SK-N-SH (cell line): ENCODE data around the gene F2R.

GRCh38 chr5:73299198-73299580, 126.2 kb downstream of the TMEM174 start:
- RRBS, result 8% methylated on average over 9 of the region's 27 CpGs
CAGE:
- cytosol, long polyA plus RNA, result no peak
- long polyA plus RNA, result no peak
- nucleus, long polyA plus RNA, result no peak

- RRBS, result no CpG with 5 or more reads among the region's 4 CpGs
CAGE:
- cytosol, long polyA plus RNA, result no peak
- long polyA plus RNA, result no peak
- nucleus, long polyA plus RNA, result no peak
Measured at GRCh38 chr5:73657914-73658684, 32.1 kb downstream of the ARHGEF28 start.

GRCh38 chr5:73713785-73714568, 88.0 kb downstream of the ARHGEF28 start:
- RRBS, result no CpG with 5 or more reads among the region's 7 CpGs
CAGE:
- cytosol, long polyA plus RNA, result no peak
- long polyA plus RNA, result no peak
- nucleus, long polyA plus RNA, result no peak

GRCh38 chr5:73749666-73750649, 124.0 kb downstream of the ARHGEF28 start:
- RRBS, result no CpG with 5 or more reads among the region's 11 CpGs
CAGE:
- cytosol, long polyA plus RNA, result no peak
- long polyA plus RNA, result no peak
- nucleus, long polyA plus RNA, result no peak

GRCh38 chr5:74192790-74193242, 447.7 kb downstream of the ENC1 start:
- RRBS, result no CpG with 5 or more reads among the region's 8 CpGs
CAGE:
- cytosol, long polyA plus RNA, result no peak
- long polyA plus RNA, result no peak
- nucleus, long polyA plus RNA, result no peak

DNA sequence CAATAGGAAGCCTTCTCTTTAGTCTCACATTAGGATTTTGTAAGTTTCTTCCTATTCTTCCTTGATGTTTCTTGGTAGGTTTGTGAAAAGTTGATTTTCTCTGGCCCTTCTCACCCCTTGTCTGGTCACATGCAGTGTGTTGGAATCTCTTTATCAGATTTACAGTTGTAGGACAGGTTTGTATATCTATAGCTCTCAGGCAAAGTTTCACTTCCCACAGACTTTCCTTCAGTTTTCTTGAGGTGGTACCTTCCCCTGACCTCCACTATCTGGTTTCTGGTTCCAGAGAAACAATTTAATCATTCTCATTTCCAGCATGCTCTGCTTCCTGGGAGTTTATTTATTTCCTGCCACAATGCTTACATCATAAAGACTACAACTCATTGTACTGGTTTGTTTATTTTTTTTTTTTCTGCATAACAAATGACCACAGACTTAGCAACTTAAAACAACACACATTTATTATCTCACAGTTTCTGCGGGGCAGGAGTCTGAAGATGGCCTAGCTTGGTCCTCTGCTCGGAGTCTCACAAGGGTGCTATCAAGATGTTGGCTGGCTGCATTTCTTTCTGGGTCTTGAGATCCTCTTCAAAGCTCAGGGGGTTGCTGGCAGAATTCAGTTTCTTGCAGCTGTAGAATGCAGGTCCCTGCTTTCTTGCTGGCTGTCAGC, 247.8 kb downstream of the ENC1 start:
- RRBS, result no CpG with 5 or more reads among the region's 2 CpGs
CAGE:
- cytosol, long polyA plus RNA, result no peak
- long polyA plus RNA, result no peak
- nucleus, long polyA plus RNA, result no peak

DNA sequence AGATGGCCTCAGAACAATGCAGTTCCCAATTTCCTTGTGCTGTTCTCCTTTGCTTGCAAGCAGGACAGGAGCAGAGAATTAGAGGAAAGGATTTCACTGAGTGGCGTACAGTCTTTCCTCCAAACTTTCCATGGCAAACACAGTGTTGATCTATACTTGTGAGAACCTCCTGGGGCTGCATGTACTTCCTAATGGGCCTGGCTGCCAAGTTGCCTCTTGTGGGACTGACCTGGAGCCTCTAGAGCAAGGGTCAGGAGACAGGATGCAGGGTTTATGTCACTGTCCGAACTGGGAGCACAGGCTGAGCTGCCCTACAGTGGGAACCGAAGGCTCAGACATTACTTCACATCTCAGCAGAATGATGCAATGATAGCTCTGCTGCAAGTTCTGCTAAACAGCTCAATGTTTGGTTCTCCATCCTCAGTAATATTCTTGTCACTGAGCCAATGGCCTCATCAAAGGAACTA, 102.3 kb downstream of the ENC1 start:
- RRBS, result no CpG with 5 or more reads among the region's 3 CpGs
CAGE:
- cytosol, long polyA plus RNA, result no peak
- long polyA plus RNA, result no peak
- nucleus, long polyA plus RNA, result no peak

- RRBS, result no CpG with 5 or more reads among the region's 7 CpGs
CAGE:
- cytosol, long polyA plus RNA, result no peak
- long polyA plus RNA, result no peak
- nucleus, long polyA plus RNA, result no peak
Measured at GRCh38 chr5:74576798-74577501, 63.6 kb downstream of the ENC1 start.

DNA sequence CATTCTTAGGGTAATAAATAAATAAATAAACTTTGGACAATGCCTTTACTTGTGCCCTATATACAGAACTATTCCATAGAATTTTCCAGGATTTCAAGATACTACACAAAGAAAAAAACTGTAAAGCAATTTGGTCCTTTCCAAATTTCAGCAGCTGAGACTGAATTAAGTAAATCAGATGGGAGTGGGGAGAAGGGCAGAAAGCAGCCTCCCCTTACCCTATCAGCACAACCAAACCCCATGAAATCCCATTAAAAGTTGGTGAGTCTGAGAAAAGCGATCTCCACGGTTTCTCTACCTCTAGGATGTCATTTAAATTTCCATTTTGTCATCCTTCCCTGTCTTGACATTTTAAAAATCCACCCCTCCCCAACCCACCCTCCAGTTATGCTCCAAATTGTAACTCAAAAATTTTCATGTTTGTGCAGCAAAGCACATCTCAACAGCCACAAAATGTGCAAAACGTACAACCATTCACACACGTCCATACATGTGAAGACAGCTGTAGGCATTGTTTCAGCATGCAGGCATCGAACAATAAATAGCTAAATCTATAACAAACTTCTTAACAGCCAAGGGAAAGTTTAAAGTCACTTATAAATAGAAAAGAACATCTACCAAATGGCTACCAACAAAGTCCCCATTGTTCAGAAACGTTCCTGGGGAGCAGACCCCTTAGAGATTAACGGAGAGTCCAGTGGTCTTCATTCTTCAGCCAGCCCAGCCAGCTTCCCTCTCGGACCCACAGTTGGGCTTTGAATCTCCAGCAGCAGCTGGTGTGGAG, 11.5 kb downstream of the ENC1 start:
- RRBS, result no CpG with 5 or more reads among the region's 8 CpGs
CAGE:
- cytosol, long polyA plus RNA, result no peak
- long polyA plus RNA, result no peak
- nucleus, long polyA plus RNA, result no peak

GRCh38 chr5:74636210-74637051, 4.1 kb downstream of the ENC1 start:
- RRBS, result no CpG with 5 or more reads among the region's 15 CpGs
CAGE:
- cytosol, long polyA plus RNA, result no peak
- long polyA plus RNA, result no peak
- nucleus, long polyA plus RNA, result start-site peak on the minus strand at chr5:74636698-74636901, 74 and 65 reads in 2 replicates

- RRBS, result no CpG with 5 or more reads among the region's 33 CpGs
CAGE:
- cytosol, long polyA plus RNA, result no peak
- long polyA plus RNA, result no peak
- nucleus, long polyA plus RNA, result no peak
Measured at GRCh38 chr5:74641750-74642858, 1.6 kb upstream of the ENC1 start.

DNA sequence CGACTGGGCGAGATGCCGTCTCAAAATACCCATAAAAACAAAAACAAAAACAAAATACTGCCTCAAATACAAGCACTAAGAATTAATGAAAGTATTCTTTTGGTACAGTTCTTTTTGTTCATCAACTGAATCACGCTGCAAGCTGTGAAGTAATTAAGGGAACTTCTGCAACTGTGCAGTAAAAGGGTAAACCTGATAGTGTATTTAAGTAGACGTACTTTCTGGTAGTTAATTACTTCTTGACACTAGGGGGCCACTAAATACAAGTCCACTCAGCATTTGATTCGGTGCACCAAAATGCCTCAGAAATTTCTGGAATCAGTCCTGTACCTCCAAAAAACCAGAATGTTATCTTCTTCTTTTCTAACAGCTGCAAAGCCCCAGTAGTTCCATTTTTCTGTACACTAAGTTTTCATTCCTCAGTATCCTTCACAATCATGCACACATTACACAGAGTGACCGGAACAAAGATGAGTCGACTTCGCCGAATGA, 589 bp downstream of the GFM2 start:
- RRBS, result 2% methylated on average over 4 of the region's 10 CpGs
CAGE:
- cytosol, long polyA plus RNA, result no peak
- long polyA plus RNA, result no peak
- nucleus, long polyA plus RNA, result no peak

DNA sequence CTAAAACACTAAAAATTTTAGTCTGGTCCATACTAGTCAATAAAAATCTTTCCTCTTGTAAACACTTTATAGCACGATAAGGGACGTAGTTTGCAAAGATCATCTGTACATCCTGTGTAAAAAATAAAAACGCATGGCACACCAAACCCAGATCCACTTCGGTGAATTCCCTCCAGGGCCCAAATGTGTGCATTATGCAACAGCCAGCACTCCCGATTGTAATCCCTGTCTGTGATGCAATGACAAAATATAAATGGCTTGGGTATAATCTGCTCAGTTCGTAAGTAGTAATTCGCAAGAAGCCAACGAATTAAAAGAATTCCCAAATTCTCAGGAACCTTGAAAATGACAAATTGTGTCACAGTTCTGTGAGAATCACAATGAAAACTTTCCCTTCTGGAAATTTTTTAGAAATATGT, 1.3 kb downstream of the FAM169A start:
- RRBS, result no CpG with 5 or more reads among the region's 8 CpGs
CAGE:
- cytosol, long polyA plus RNA, result no peak
- long polyA plus RNA, result no peak
- nucleus, long polyA plus RNA, result no peak

DNA sequence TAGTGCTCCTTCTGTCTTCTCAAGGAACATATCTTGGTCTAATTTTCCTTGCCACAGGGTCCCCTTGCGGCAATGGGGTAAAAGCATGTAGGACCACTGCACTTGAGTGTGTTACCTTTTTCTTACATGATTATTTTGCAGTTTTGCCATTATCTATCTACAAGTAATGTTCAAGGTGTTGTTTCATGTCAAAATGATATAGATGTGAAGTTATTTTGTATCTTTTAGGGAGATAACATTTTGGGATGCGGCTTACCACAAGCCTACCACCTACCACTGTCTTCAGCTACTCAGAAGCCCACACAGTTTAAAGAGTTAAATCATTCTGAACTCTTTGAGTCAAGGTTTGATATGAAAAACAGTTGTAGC, 19.9 kb downstream of the CERT1 start:
- RRBS, result no CpG with 5 or more reads among the region's 2 CpGs
CAGE:
- cytosol, long polyA plus RNA, result no peak
- long polyA plus RNA, result no peak
- nucleus, long polyA plus RNA, result no peak

DNA sequence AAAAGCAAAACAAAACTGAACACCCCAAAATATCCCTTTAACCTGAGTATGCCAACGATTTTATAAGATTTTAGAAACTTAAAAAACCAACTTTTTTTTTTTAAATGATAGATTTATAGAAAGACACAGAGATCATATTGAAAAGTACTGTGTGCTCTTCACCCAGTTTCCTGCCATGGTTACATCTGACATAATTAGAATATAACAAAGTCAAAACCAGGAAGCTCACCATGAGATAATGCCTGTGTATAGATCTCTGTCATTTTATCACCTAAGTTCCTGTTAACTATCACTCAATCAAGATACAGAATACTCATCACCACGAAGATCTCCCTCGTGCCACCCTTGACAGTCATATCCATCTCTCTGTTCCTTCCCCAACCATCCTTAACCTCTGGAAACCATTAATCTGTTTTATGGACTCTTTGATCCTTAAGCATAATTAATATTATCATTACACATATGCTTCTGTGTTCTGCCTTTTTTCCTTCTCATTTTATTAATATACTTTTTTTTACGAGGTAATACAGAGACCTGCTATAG, 39.1 kb downstream of the POC5 start:
- RRBS, result no CpG with 5 or more reads among the region's 4 CpGs
CAGE:
- cytosol, long polyA plus RNA, result no peak
- long polyA plus RNA, result no peak
- nucleus, long polyA plus RNA, result no peak

DNA sequence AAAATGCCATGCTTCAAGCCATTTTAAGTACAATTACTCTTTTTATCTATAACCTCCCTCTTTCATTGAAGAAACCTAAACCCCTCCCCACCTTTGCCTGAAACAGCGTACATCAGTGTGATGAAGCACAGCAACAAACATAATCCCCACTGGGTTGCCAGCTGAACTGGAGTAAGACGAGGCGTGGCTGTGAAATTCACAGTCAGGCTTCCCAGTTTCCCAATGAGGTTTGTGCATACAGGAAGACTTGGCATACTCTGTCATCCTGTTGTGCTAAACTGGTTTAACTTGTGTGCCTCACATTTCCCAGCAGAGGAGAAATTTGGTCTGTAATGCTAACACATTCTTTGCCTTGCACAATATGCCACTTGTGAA, 121.5 kb downstream of the SV2C start:
- RRBS, result no CpG with 5 or more reads among the region's 3 CpGs
CAGE:
- cytosol, long polyA plus RNA, result no peak
- long polyA plus RNA, result no peak
- nucleus, long polyA plus RNA, result no peak

DNA sequence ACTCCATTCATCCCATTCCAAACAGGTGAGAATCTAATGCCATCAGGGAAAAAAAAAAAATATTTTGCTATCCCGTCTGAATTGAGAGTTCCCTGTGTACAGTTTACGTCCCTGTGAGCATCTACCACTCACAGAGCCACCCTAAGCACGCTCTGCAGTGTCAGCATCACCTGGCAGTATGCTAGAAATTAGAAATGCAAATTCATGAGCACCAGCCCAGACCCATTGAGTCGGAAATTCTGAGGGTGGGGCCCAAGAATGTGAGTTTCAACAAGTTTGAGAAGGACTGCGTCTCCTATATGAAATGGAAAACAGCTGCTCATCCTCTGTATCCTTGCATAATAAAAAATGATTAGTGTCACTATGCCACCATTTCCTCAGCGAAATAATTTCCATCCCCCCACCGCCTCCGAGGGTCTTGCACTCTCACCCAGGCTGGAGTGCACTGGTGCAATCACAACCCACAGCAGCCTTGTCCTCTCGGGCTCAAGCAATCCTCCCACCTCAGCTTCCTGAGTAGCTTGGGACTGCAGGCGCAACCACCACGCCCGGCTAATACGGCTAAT, 1.3 kb upstream of the IQGAP2 start:
- RRBS, result no CpG with 5 or more reads among the region's 13 CpGs
CAGE:
- cytosol, long polyA plus RNA, result no peak
- long polyA plus RNA, result no peak
- nucleus, long polyA plus RNA, result no peak

GRCh38 chr5:76715526-76716516, at the start of gene F2R:
Gene F2R, plus strand, starts transcription at chr5:76716126.
- RRBS, result 1% methylated on average over 22 of the region's 94 CpGs
CAGE:
- cytosol, long polyA plus RNA, result start-site peak on the plus strand at chr5:76715981-76716228, 268 and 815 reads in 2 replicates
- long polyA plus RNA, result start-site peak on the plus strand at chr5:76716015-76716228, 480 and 546 reads in 2 replicates
- nucleus, long polyA plus RNA, result start-site peak on the plus strand at chr5:76716107-76716229, 212 and 619 reads in 2 replicates

GRCh38 chr5:76732904-76733982, 17.3 kb downstream of the F2R start:
- RRBS, result no CpG with 5 or more reads among the region's 20 CpGs
CAGE:
- cytosol, long polyA plus RNA, result no peak
- long polyA plus RNA, result no peak
- nucleus, long polyA plus RNA, result no peak

DNA sequence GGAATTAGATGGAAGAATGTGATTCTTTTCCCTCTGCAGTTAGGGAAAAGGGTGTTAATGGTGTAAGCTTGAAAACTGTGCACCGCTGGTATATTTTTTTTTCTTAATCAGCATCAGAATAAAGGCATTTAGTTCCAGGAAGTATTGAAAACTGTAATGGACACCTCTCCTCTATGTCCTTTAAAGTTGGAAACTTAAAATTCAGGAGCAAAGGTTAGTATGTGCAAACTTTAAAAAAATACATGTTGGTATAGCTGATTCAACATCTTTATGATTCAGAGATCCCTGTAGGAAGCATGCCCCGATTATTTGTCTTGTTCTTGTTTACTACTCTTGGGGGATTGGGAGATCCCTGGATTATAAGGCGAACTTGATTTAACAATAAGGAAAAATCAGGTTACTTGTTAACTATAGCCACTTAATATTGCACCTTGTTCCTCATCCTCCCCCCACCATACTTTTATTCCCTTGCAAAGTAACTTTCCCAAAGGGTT, 1.6 kb downstream of the F2RL1 start:
- RRBS, result no CpG with 5 or more reads among the region's 3 CpGs
CAGE:
- cytosol, long polyA plus RNA, result no peak
- long polyA plus RNA, result no peak
- nucleus, long polyA plus RNA, result no peak